Measurements from ENCODE around the gene UFD1.

DNA sequence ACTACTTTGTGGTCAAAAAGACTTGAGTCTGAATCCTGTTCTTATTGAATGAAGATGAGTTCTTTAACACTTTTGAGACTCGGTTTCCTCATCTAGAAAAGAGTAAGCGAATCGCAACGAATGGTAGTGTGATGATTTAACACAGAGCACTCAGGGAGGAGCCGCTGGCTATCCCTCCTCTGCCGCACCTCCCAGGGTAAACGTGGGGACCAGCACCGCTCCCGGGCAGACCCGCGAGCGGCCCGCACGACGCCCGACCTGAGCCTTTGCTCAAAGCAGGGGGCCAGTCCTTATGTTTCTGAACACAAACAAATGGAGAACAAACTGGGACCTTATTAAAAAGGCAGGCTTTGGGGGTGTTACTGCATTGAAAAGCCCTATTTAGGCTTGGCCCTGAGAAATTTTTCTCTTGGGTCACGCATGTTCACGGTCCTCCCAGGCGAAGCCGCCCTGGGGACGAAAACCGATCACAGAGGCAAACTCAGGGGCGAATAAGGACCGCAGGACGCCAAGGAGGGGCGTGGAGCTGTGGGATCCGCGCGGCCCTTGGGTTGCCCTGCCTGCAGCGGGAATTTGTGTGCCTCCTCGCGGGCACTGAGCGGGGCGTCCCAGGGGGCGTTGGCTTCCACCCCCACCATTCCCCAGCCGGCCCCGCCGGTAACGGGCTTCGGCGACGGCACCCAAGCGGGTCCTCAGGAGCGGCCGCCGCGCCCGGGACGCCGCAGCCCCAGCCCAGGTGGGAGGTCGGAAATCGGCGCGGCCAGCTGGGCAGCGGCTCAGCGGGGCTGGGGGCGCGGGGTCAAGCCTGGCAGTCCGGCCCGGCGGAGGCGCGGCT, 570 bp downstream of the CLTCL1 start:
- PRO-cap, result unidirectional peak, plus-strand start at position 228 of the sequence; bidirectional peak, plus-strand start at position 478 of the sequence, minus-strand start at position 260 of the sequence; bidirectional peak, plus-strand start at position 637 of the sequence, minus-strand start at position 558 of the sequence
- RRBS, 2 experiments, result 1% methylated on average over 15 to 18 of the region's 63 CpGs

- PRO-cap, result no peak
- RRBS, 2 experiments, result no CpG with 5 or more reads among the region's 10 CpGs
Observed at GRCh38 chr22:19375375-19375973, 56.1 kb downstream of the HIRA start.

DNA sequence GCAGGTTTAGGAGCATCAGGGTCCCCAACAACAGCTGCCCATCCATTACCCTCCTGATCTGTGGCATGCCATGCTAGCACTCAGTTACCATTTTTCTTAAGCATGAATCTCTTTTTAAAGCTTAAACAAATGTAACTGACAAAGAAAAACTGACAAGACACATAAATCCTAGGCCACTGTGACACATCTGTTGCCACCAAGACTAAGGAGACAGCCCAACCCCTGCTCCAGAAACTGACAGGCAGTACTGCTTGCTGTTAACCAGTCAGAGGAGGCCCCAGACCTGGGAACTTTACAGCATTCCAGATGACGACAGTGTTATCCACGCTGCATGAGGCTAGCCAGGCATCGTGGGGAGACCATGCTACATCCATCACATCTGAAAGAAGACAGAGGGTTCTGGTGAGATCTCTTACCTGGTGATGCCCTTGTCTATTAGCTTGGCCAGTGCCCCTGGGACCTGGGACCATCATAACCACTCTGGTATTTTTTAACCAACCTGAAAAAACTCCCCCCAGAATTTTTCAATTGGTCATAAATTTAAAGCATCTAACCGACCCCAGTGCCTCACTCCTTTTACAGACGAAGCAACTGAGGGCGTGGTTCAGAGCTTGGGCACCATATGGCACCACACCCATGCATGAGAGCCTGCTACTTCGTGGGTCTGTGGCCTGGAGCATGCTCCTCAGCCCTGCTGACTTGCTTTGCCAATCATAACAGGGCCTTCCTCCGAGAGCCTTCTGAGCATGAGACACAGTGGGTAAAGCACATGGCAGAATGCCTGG, 33.6 kb downstream of the HIRA start:
- PRO-cap, result no peak
- RRBS, 2 experiments, result no CpG with 5 or more reads among the region's 8 CpGs

DNA sequence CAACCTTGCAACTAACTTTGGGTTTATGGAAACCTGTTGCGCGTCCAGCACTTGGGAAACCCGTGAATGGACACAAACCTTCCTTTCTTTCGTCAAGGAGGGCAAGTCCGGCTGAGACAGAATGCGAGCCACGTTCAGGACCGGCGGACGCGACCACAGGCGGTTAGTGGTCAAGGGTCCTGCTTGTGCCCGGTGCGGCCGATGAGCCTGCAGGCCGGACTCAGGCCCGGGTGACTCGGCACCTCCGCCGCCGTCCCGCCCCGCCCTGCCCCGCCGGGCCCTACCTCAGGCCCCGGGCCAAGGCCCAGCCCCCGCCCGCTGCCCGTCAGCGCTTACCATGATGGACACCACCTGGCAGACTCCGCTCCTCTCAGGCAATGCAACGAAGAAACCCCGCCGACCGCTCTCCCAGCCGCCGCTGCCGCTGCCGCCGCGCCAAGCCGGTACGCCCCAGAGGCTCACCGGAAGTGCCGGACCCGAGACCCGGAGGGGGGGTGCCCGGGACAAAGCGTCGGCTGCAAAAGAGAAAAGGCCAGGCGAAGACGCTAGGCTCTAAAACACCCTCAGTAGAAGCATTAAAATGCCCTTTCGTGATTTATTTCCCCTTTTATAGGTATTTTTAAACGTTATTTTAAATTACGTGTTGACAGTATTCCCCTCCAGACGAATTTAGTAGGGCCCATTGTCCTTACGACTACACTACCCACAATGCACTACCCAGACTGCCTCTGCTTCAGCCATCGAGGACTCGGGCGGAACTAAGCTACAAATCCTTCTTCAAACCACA, at the start of gene UFD1:
TSS of gene UFD1 (minus strand) at position 447 of the 787 bp plus-strand sequence.
- PRO-cap, result bidirectional peak, plus-strand start at position 720 of the sequence, minus-strand start at position 439 of the sequence
- RRBS, 2 experiments, result 2 to 3% methylated on average over 15 of the region's 60 CpGs

DNA sequence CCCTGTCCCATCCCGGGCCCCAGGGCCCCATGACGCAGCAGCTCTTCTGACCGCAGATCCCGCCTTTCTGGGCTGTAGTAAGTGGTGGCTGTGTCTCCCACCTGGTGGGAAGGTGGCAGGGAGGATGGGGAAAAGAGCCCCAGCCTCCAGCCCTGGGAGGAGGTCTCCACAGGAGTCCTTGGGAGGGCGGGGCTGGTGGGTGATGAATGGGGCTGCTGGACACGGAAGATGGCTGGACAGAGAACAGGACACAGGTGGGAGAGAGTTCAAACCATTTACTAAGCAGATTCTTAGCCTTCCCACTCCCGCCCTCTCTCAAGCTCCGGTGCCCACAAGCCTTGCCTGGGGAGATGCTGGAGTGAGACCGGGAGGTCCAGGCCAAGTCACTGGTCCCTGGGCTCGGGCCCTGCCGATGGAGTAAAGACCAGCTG, 1.4 kb downstream of the CLDN5 start:
- PRO-cap, result no peak
- RRBS, 2 experiments, result 74 to 82% methylated on average over 2 of the region's 11 CpGs

DNA sequence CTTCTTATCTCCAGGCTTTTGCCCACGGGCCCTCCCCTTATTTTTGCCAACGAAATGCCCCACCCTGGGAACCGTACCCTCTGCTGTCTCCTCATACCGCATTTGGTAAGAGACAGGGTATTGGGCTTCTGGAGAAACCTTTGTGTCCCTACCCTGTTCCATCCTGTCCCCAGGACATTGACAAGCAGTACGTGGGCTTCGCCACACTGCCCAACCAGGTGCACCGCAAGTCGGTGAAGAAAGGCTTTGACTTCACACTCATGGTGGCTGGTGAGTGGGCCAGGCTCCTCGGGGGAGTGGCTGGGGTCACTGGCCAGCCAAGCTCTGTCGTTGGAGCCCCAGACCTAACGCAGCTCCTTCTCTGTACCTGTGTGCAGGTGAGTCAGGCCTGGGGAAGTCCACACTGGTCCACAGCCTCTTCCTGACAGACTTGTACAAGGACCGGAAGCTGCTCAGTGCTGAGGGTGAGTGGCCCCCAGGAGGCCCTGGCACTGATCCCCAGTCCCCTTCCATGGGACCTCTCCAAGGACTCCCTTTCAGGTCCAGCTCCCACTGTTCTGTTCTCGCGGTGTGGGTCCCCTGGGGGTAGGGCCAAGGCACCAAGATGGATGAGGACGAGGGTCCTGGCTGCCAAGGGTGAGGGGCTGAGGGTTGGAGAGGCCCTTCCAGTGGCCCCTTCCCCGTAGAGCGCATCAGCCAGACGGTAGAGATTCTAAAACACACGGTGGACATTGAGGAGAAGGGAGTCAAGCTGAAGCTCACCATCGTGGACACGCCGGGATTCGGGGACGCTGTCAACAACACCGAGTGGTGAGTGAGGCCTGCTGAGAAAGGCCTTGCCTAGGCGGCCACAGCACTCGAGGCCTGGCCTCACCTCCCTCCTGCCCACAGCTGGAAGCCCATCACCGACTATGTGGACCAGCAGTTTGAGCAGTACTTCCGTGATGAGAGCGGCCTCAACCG, 3.6 kb upstream of the GP1BB start:
- PRO-cap, result no peak
- RRBS, 2 experiments, result no CpG with 5 or more reads among the region's 31 CpGs

- PRO-cap, result no peak
- RRBS, 2 experiments, result no CpG with 5 or more reads among the region's 10 CpGs
Observed at GRCh38 chr22:19848271-19849465, 6.0 kb downstream of the GNB1L start.

DNA sequence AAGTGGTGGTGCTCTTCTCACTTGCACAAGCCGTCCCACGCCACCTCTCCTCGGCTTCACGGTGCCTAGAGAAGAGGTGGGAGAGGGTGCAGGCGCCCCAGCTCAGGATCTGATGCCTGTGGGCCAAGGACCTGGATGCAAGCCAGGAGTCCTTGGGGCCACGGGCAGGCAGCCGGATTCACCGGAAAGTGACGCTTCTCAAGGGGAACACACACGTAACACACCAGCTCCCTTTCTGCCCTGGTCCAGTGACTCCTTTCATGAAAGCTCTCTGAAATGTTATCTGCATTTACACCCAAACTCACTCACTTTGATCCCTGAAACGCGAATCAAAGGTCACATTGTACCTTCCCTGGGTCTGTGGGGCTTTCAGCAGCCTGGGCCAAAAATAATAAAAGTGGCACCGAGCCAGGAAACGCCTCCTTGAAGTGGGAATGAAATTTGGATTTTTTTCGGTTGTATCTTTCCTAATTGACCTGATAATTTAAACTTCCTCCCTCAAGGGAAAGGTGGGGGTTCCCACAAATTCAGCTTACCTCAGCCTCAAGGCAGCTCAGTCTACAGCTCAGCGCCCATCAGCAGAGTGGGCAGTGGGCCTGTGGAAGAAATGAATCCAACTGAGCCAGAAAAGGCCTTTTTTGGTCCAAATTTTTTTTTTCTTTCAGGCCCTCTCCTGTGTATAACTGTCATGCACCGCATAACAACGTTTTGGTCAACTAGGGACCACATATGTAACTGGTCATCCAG, 1.2 kb upstream of the GNB1L start:
- PRO-cap, result bidirectional peak, plus-strand start at position 184 of the sequence, minus-strand start at position 190 of the sequence; bidirectional peak, plus-strand start at position 553 of the sequence, minus-strand start at position 250 of the sequence
- RRBS, 2 experiments, result no CpG with 5 or more reads among the region's 18 CpGs

DNA sequence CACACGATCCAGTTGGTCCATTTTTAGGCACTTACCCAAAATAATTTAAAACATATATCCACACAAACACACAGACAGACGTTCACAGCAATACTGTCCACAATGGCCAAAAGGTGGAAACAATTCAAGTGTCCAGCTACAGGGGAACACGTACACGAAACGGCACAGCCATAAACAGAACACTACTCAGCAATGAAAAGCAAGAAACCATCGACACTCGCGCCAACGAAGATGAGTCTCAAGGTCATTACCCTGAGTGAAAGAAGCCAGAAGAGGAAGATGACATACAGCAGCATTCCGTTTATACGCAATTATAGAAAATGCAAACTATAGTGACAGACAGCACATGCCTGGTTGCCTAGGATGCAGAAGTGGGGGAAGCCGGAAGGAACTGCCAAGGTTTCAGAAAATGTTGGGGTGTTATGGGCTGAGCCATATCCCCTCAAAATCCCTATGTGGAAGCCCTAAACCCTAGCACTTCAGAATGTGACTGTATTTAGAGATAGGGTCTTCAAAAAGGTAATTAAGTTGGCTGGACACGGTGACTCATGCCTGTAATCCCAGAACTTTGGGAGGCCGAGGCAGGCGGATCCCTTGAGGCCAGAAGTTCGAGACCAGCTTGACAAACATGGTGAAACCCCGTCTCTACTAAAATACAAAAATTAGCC, 13.2 kb upstream of the COMT start:
- PRO-cap, result no peak
- RRBS, 2 experiments, result no CpG with 5 or more reads among the region's 17 CpGs

GRCh38 chr22:20010523-20011434, 5.8 kb downstream of the ARVCF start:
- PRO-cap, result no peak
- RRBS, 2 experiments, result no CpG with 5 or more reads among the region's 20 CpGs

- PRO-cap, result no peak
- RRBS, 2 experiments, result no CpG with 5 or more reads among the region's 7 CpGs
Observed at GRCh38 chr22:20033060-20033245, 12.0 kb downstream of the TANGO2 start.

DNA sequence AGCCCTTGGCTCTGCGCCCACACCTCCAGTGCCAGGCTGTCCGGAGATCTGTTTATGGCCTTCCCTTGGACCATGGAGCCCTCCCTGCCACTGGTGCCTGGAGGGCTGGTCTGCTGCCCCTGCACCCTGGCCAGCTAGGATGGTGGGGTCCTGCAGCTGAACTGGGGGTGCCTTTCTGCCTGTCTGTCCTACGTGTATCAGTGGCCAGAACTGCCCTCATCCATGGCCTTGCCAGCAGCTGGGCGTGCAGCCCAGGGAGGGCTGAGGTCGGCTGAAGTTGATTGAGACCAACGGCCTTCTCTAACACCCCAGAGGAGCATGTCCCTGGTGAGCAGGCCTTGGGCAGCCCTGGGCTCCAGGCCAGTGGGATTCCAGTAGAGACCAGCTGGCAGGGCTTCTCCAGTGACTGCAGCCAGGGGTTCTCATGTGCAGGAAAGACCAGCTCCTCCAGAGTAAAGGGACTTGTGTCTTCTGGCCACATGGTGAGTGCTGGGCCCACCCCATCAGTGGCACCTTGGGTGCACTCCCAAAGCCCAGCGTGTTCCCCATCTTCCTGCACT, 12.4 kb downstream of the TANGO2 start:
- PRO-cap, result no peak
- RRBS, 2 experiments, result no CpG with 5 or more reads among the region's 7 CpGs

- PRO-cap, result unidirectional peak, plus-strand start at chr22:20128984
- RRBS, 2 experiments, result no CpG with 5 or more reads among the region's 8 CpGs
Observed at GRCh38 chr22:20128614-20129319, 2.8 kb upstream of the ZDHHC8 start.

DNA sequence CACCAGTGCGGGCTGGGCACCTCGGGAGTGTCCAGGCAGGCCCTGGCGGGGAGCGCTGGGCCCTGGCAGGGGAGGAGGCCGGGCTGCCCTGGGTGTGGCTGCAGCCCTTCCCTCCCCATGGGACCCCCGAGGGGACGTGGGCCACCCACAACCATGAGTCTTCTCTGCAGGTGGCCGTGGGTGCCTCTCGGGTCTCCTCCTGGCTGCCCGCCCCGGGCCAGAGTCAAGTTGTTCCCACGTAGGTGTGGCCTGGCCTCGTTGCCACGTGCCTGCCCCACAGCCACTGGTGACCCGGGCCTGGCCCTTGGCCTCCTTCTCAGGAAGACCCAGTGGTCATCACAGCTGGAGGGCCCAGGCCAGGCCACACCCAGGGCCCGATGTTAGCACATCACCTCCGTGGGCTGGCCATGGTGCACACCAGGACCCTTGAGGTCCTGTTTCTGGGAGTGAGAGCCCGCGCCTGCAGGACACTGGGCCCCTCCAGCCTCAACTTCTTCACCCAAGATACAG, 724 bp downstream of the ZDHHC8 start:
- PRO-cap, result unidirectional peak, minus-strand start at position 166 of the sequence; unidirectional peak, minus-strand start at position 224 of the sequence
- RRBS, 2 experiments, result 4 to 13% methylated on average over 5 to 8 of the region's 19 CpGs

DNA sequence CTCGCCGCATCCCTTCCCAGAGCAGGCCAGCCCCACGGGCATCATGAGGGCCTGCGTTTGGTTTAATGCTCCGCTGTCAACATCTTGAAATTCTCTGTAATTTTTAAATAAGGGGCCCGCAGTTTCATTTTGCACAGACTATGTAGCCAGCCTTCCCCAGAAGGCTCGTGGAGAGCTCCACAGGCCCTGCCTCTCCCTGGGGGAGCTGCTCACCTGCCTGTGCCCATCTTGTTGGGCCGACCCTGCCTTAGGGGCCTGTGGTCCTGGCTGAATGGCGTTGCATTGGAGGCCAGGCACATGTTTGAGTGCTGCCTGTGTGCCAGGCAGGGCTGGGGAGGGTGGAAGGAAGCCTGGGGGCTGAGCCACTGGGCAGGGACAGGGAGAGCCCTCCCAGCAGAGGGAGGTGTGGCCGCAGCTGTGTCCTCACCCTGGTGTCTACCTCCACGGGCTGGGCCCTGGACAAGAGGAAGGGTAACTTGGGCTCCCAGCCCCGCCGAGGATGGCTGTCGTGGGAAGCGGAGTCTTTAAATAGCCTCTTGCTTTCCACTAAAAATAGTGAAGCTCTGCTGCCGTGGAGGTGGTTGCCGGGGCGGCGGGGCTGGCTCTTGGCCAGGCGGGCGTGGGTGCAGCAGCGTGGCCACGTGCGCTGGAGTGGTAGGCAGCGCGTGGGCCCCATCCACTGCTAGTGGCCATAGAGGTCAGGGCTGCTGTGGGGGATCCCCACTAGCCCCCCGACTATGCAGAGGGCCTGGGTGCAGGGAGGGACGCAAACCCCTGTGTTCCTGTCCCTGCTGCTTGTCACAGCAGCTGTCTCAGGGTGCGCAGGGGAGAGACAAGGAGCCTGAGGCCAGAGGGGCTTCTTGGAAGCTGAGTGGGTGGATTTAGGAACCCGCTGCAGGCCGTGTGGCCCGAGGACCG, 6.1 kb downstream of the ZDHHC8 start:
- PRO-cap, result no peak
- RRBS, 2 experiments, result no CpG with 5 or more reads among the region's 33 CpGs

DNA sequence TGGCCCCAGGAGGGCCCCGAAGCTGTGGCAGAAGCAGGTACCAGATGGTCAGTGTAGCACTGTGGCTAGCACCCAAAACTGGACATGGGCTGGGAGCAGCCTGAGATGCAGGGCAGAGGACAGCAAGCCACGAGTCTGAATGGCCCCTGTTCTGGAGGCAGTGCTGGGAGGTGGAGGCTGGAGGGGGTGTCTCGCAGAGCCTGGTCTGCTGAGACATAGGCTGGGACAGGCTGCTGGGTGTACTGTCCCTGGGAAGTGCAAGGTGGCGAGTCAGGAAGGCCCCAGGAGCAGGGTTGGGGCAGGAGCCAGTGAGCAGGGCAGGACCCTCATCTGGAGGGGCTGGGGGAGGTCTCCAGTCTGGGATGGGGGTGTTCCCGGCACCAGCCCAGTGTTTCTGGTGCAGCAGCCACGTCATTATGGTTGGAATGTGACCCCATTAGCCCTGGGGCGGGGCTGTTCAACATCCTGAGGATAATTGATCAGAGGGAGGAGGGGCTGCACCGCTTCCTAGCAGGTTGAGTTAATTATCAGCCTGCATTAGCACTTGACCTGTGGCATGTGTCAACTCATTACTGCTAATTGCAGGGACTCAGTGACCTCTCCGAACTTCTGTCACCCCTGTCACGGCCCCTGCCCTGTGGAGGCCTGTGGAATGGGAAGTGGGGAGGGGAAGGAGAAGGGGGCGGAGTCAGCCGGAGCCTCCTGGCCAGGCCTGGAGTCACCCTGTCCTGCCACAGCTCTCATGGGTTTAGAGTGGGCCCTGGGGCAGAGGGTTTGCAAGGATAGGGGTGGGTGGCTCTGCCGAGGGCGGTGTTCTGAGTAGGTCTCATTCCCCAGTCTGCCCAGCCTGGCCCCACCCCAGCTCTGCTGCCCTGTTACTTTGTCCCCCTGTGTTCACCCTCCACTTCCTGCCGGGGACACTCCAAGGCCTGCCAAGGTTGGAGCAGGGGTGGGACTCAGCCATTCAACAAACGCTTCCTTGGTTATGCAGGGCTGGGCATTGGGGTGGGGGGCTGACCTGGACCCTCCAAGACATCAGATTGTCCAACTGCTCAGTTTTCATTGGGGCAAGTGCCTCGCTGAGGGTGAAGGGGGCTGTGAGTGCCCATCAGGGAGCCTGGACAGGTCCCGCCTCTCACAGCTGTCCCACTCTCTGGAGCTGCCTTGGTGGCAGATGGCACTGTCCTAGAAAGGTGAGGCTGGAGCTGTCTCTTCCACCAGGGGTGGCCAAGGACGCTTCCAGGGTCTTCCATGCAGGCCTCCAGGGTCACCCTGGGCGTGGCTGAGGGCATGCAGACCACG, 52.9 kb upstream of the CCDC188 start:
- PRO-cap, result no peak
- RRBS, 2 experiments, result no CpG with 5 or more reads among the region's 21 CpGs

- PRO-cap, result no peak
- RRBS, 2 experiments, result no CpG with 5 or more reads among the region's 15 CpGs
Observed at GRCh38 chr22:20221870-20222482, 46.1 kb downstream of the RTN4R start.

DNA sequence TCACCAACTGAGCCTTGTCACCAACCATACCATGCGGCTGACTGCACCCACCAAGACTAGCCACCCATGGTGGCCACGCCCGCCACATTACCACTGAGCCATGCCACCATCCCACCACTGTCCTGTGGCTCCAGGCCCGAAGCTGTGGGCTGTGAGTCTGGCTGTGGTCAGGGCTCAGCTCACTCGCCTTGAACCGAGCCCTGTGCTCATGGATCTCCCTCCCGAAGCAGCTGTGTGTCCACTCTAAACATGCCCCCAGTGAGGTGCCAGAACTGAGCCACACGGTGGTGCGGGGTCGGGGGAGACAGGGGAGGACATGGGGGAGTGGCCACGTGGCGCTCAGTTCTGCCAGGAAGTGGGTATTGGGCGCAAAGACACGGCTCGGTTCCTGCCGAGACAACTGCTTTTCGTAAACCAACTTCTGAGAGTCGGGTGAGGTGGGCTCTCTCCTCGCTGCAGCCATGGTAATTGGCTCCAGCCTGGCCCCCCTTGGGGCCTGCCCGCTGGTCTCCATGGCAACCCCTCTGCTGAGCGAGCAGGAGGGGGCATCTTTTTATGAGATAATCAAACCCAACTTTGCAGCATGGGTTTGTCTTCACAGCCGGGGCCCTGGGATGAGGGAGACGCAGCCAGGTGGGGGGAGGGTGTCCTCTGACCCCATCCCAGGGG, 23.1 kb downstream of the RTN4R start:
- PRO-cap, result no peak
- RRBS, 2 experiments, result no CpG with 5 or more reads among the region's 23 CpGs

DNA sequence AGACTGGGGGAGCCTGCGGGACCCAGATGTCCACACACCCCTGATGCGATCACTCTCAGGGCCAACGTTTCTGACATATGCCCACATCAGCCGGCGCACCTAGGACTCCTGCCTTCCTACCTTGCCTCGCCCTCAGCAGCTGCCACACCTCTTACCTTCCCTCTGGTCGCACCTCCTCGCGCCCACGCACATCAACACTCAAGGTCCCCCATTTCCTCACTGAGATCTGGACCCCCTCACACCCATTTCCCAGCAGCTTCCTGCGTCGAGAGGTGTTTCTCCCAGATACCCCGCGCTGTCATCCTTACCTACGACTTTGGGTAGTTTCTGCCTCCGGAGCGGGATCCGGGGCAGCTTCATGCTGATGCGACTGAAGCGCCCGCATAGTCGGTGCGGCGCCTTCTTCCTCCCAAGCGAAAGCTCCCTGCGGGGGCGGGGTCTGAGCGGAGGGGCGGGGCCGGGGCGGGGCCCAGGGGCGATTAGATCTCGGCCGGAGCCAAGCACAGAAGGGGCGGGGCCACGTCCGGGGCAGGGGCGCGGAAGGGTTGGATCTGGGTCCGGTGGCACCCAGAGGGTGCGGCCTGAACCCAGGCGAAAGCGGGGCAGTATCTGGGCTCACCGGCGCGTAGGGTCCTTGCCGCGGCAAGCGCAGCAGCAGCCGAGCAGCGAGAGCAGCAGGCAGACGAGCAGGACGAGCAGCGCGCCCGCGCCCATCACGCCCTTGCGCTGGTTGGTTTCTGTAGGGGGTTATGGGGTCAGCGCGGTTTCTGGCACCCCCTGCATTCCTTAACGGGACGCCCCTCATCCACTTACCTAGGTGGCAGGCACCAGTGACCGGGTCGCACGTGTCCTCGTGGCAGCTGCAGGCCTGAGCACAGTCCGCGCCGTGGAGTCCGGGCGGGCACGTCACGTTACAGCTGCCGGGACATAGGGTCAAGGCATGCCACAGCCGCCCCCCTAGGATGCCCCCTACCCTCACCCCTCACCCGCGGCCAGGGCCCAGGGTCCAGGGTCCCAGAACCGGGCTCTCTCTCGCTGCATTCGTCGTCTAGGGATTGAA, 8.4 kb downstream of the SCARF2 start:
- PRO-cap, result no peak
- RRBS, 2 experiments, result 96 to 97% methylated on average over 15 to 18 of the region's 82 CpGs

- PRO-cap, result no peak
- RRBS, 2 experiments, result 40% methylated on average over 2 of the region's 24 CpGs; no CpG with 5 or more reads in 1 of the 2 experiments
Observed at GRCh38 chr22:20438240-20438887, 739 bp upstream of the SCARF2 start.

Measured in HEK293 (cell line).